Pulmonary lymph node (tissue), 1 donor: Measurements from ENCODE around the genes MS4A14, MS4A5, MS4A12, CCDC86, PTGDR2, TMEM132A and VPS37C.

DNA sequence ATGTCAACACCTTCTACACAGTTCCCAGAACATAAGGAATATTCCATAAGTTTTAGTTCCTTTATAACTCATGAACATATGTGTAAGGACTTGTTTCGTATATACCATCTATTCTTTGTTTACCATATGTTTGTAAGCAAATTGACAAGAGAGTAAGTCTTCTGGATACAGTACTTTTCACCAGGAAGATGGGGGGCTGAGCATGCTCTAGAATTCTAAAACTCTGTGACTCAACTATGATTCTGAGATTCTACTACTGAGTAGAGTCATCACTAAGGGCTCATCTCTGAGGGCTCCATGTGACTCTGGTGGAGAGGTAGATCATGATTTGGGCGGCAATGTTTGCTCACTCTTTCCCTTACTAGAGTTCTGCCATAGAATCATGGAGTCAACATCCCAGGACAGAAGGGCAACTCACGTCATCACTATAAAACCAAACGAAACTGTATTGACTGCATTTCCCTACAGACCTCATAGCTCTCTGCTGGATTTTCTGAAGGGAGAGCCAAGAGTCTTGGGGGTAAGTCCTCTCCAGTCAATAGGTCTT, at the start of gene MS4A14:
Gene MS4A14, plus strand, starts transcription at position 263 of the 547 bp plus-strand sequence.
- PRO-cap, result no peak

- PRO-cap, result no peak
Measured at GRCh38 chr11:60429335-60429852, at the start of gene MS4A5. Gene MS4A5 (plus strand): TSS chr11:60429572.

DNA sequence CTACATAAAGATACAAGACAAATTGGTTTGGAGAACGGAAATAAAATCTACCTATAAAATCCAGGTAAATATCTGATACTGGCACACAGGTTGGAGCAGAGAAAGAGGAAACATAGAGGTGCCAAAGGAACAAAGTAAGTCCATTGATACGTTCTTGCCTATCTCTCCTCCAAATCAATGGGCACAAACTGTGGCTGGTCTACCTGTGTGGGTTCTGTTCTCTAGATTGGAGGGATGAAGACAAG, at the start of gene MS4A12:
Gene MS4A12, plus strand, starts transcription at position 84 of the 245 bp plus-strand sequence.
- PRO-cap, result no peak

- PRO-cap, result no peak
Measured at GRCh38 chr11:60502634-60502949, 10.0 kb downstream of the MS4A12 start.

DNA sequence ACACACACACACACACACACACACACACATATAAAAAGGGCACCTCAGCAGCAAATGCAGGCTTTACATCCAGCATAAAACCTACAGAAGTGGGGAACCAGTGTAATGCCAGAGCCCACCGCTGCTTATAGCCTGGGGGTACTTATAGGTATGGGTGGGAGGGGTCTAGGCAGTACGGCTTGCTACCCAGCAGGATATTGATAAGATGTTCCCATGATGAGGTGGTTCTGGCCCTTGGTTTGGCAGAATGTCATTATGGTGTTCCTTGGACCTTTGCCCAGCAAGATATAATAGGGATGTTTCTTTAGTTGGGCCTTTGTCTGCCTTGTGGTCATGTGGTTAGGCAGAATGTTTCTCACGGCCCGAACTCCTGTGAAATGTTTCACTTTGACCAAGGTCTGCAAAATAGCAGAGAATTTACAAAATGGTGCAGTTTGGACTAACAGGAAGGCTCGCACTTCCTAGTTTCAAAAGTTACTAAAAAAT, 15.6 kb upstream of the MS4A8 start:
- PRO-cap, result no peak

GRCh38 chr11:60701088-60701676, 1.8 kb downstream of the MS4A8 start:
- PRO-cap, result no peak

- PRO-cap, result bidirectional peak, plus-strand start at chr11:60842113, minus-strand start at chr11:60841859
Measured at GRCh38 chr11:60841515-60842752, at the start of gene CCDC86. Gene CCDC86 (plus strand): TSS chr11:60842113.

GRCh38 chr11:60855796-60856242, at the start of gene PTGDR2:
Gene PTGDR2 (minus strand): TSS chr11:60855950.
- PRO-cap, result no peak

DNA sequence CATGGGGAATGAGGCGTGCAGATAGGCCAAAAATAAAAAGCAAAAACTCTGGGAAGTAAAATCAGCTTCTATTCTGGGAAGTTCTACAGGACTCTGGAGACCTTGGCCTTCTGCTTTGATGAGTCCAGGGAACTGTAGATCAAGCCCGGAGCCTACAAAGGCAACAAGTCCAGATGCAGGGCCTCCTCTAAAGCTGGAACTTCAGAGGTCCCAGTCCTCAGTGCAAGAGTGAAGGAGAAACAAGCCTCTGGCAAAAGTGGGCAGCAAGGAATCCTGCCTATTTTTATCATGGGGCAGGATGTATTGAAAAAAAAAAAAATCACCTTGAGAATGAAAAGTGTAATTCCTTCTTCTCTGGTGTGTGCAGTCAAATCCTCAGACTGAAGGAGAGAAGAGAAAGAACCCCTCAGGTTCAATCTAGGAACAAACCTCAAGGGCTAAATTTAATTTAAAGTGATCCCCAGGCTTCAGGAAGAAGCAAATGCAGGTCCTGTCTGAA, 11.5 kb downstream of the ZP1 start:
- PRO-cap, result no peak

DNA sequence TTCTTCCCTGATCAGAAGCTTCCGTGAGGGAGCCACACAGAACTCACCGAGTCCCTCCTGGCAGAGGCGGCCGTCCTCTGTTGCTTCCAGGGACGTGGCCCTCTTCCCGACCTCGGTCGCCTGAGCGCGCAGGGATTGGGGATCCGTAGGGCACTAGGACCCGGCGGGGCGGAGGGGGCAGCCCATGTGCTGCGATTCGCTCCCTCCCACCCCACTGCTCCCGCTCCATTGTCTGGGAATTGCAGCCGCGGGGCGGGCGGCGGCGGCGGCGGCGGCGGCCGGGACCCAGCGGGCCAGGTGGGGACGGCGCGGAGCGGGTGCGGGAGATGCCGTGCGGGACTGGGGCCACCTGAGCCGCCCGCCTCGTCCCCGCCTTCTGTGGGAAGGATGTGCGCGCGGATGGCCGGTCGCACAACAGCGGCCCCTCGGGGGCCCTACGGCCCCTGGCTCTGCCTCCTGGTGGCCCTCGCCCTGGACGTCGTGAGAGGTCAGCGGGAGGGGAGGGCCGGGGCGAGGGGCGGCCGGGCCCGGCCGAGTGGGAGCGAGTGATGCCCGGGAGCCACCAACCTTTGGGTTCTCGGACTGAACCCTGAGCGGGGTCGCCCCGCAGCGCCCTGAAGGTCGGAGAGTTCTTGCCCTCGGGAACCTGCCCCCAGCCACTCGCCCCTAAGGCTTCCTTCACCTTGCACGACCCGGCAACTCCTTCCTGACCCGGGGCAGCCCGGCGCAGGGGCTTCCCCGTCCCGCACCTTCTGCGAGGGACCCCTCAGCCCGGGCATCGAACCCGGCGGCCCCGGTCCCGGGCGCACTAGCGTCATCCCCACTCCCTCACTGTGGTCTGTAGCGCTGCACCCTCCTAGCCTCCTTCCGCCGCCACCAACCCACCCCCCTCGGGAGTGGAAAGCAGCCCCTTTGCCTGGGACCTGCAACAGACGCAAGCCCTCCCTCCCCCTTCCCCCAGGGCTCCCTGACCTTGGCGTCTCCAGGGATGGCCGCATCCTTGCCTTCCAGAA, at the start of gene TMEM132A:
Gene TMEM132A, plus strand, starts transcription at position 214 of the 1,013 bp plus-strand sequence.
- PRO-cap, result unidirectional peak, plus-strand start at position 231 of the sequence

- PRO-cap, result no peak
Measured at GRCh38 chr11:61007901-61009172, 36.9 kb downstream of the CD6 start.

DNA sequence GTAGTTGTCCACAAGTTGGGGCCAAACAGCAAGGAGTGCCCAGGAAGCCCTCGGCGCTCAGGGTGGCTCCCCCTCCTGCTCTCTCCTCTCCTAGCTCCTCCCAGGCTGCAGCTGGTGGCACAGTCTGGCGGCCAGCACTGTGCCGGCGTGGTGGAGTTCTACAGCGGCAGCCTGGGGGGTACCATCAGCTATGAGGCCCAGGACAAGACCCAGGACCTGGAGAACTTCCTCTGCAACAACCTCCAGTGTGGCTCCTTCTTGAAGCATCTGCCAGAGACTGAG, 16.8 kb downstream of the CD5 start:
- PRO-cap, result no peak

DNA sequence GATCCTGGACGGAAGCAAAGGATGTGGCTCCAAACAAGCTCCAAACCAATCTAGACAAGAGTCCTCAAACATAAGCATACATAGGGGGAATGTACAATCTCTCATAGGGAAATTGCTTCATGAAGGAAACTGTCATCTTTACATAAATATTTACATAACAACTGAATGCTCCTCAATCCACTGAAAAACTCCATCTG, 11.7 kb downstream of the VPS37C start:
- PRO-cap, result no peak

DNA sequence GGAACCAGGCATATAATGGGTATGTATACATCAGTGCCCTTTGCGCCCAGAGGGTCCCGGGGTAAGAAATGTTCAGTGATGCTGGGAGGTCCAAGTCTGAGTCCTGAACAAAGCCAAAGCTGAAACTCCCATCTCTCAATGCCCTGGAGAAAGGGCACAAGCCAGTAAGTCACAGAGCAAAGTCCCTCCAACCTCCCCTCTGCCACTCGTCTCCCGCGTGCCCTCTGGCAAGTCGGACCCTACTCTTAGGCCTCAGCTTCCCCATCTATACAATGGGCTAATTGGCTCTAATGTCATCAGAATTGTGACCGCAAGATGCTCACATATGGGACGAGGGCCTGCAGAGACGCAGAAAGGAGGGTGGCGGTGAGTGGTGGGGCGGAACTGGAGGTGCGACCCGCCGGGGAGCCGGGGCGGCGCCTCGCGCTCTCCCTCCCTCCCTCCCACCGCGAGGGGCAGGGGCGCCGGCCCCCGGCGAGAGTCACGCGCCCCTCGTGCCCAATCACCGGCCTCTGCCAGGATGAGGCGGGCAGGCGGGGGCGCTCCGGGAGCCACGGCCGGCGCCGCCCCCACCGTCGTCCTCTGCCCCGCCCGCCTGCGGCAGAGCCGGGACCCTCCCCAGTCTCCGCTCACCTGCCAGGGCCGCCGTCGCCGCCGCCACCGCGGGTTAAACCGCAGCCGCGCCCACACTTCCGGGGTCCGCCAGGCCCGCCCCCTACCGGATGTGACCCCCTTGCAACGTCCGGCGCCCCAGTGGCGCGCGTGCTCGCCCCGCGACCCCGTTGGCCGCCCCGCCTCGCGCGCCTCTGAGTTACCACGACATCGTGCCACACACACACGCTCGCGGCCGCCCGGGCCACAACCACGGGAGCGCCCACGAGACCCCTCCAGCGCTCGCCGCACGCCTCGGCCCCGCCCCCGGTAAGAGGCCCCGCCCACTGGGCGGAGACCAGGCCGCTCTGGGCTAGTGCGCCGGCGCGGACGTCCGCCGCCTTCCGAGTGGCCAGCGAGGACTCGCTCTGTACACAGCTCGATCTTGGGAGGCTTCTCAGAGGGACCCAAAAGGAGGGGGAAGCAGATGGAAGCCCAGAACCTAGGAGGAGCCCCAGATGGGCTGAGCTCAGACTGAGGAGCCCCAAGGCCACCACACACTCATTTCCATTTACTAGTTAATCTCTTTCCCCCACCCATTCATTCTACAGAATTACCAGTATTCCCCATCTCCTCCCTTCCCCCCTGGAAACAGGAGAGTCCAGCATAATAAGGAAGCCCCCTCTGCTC, at the start of gene VPS37C:
Gene VPS37C, minus strand, starts transcription at position 669 of the 1,281 bp plus-strand sequence.
- PRO-cap, result bidirectional peak, plus-strand start at position 621 of the sequence, minus-strand start at position 669 of the sequence; bidirectional peak, plus-strand start at position 809 of the sequence, minus-strand start at position 860 of the sequence; bidirectional peak, plus-strand start at position 998 of the sequence, minus-strand start at position 923 of the sequence

DNA sequence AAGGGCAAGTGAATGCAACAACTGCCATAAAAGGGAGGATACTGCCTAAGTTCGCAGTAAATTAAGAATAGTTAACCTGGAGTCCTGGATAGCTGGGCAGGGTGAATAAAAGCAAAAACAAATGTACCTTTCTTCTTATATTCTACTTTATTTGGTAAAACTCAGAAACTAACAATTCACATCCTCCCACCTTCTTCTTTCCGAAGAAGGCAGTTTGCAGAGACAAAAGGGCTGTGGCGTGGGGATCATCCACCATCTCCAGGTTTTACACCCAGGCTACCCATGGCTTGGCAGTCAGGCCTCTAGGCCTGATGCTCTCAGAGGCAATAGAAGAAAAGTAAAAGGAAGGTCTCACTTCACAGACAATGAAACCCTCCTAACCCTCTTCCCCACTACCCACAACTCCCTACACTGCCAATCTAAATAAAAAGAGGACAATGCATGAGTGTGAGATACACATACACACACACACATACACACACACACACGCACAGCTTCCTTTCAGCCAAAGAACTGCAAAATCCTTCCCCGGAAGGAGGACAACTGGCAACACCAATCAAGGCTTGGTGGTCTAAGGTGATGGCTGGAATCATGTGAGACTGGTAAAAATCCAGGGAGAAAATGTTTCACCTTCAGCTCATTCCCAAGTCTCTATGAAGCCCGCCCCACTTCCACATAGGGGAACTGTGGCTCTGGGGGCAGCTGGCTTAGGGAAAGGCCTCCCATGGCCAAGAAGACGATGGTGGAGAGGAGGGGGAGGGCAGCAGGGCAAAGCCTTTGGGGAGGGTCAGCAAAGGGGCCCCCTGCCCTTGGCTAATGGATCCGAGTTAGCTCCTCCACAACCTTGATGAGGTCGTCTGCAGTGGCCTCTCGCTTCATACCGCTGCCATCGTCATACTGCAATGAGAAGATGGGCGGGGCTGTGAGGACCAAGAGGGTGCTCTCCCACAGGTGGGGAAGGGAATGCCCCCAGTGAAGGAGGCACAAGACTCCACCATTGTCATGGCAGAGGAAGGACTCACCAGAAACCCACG, 4.5 kb upstream of the VWCE start:
- PRO-cap, result no peak

DNA sequence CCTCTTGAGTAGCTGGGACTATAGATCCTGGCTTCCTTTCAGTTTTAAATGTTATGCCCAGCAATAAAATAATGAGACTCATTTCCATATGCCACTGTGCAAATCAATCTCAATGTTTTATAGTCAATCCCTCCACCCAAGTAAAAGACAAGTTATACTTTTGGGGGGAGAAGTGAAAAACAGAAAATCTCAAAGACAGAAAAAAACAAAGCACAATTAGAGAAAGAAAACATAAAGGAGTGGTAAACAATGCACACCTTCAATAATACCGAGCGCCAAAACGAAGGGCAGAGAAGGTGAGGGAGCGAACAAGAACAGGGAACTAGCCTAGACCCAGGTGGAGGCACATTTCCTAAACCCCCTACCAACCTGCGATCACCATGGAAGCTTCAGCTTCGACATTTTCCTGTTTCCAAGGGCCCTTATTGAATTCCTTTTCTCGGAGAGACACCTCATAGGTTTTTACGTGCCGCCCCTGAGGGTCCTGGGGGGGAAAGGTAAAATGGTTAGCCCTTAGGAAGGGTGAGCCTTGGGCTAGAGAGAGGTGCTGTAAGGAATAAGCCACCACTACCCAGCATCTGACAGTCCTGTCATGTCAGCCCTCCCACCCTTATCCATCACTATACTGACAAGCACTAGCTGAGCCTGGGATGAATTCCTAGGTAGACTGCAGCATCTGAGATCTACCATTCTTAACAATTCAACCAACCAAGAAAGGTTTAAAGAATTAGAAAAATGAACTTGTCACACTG, 6.3 kb downstream of the DDB1 start:
- PRO-cap, result unidirectional peak, minus-strand start at position 282 of the sequence

GRCh38 chr11:61347331-61348624, 13.9 kb downstream of the CYB561A3 start:
- PRO-cap, result unidirectional peak, minus-strand start at chr11:61348049

- PRO-cap, result no peak
Measured at GRCh38 chr11:61362534-61362937, 362 bp downstream of the TMEM138 start.

GRCh38 chr11:61477122-61477523, 3.8 kb upstream of the PPP1R32 start:
- PRO-cap, result no peak

GRCh38 chr11:61508896-61509875, 637 bp downstream of the LRRC10B start:
- PRO-cap, result no peak